Endodermal cell (in vitro differentiated cells): Measurements from ENCODE around the genes EIF5, COA8, ASPG and AKT1.

GRCh38 chr14:103334090-103334297 lies at the start of gene EIF5:
Gene EIF5, plus strand, starts transcription at chr14:103334237.
- PRO-cap: bidirectional peak, plus-strand start at chr14:103334237, minus-strand start at chr14:103333926

GRCh38 chr14:103341545-103341988 lies 7.5 kb downstream of the EIF5 start:
- PRO-cap: no peak

- PRO-cap: no peak
Observed at GRCh38 chr14:103483904-103484494, 38.6 kb downstream of the CKB start.

GRCh38 chr14:103488716-103489996 lies 33.5 kb downstream of the CKB start:
- PRO-cap: no peak

DNA sequence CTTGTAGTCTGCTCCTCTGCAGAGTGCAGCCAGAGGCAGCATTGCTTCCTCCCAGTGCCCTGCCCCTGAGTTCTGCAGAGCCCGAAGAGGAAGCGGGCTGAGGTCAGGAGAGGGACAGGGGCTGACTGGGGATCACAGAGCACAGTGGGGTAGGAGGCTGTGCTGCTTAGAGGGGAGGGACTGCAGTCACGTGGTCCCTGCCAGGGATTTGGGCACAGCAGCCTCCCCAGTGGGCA lies 2.4 kb upstream of the TRMT61A start:
- PRO-cap: no peak

- PRO-cap: no peak
Observed at GRCh38 chr14:103558132-103558802, 4.2 kb downstream of the BAG5 start.

DNA sequence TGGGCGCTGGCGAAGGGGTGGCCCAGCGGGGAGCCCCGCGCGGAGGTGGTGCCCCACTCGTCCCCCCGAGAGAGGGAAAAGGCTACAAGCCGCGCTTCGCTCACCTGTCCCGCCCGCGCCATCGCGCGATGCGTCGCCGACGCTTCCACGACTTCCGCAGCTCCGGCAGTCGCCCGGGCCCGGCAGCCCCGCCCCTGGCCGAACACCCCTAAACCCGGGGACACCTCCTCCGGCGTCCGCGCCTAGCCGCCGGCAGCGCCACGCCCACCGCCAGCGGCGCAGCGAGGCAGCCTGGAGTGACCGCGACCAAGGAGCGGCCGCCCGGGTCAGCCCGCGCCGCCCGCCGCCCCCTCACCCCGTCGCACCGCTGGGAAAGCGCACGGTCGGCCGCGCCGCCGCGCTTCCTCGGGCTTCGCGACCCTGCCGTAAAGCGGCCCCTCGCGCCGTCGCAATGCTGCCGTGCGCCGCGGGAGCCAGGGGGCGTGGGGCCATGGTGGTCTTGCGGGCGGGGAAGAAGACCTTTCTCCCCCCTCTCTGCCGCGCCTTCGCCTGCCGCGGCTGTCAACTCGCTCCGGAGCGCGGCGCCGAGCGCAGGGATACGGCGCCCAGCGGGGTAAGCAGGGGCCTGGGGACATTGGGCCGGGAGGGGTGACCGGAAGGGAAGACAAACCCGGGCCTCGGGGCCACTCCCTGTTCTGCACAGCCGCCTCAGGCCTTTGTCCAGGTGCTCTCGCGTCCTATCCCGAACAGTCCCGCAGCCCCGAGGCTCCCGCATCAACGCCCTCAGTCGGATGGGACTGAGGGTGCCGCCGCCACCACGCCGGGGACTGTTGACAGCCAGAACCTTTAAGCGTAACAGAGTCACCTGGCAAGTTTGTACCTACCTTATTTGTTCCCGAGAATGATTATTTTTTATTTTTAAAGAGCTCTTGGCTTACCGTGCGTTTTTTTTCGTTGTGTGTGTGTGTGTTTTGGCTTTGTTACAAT lies at the start of gene COA8:
COA8 (plus strand) TSS at position 449 of the 987 bp plus-strand sequence.
- PRO-cap: bidirectional peak, plus-strand start at position 531 of the sequence, minus-strand start at position 135 of the sequence; bidirectional peak, plus-strand start at position 719 of the sequence, minus-strand start at position 718 of the sequence

GRCh38 chr14:103711473-103712599 lies 3.4 kb downstream of the XRCC3 start:
- PRO-cap: no peak

DNA sequence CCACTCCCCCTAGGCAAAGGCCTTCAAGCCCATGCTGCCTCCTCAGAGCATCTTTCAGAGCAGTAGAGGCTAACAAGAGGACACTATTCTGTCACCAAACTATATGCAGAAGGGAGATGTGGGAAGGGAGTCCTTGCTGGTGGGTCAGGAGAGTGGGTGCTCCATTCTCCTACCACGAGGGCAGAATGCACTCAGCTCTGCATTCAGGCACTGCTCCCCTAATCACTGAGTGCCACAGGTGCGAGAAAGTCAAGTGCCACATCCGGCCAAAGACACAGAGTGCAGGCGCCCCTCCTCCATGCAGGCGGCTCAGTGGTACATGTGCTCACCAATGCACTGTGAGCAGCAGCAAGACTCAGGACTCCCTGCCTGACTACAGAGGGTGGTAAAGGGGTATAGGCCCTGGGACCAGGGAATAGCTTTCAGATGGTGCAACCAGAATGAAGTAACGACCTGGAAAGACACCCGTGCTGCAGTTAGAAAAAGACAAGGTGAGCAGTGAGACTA lies 32.9 kb downstream of the ZFYVE21 start:
- PRO-cap: no peak

GRCh38 chr14:103819889-103820505 lies 27.4 kb downstream of the PPP1R13B start:
- PRO-cap: no peak

DNA sequence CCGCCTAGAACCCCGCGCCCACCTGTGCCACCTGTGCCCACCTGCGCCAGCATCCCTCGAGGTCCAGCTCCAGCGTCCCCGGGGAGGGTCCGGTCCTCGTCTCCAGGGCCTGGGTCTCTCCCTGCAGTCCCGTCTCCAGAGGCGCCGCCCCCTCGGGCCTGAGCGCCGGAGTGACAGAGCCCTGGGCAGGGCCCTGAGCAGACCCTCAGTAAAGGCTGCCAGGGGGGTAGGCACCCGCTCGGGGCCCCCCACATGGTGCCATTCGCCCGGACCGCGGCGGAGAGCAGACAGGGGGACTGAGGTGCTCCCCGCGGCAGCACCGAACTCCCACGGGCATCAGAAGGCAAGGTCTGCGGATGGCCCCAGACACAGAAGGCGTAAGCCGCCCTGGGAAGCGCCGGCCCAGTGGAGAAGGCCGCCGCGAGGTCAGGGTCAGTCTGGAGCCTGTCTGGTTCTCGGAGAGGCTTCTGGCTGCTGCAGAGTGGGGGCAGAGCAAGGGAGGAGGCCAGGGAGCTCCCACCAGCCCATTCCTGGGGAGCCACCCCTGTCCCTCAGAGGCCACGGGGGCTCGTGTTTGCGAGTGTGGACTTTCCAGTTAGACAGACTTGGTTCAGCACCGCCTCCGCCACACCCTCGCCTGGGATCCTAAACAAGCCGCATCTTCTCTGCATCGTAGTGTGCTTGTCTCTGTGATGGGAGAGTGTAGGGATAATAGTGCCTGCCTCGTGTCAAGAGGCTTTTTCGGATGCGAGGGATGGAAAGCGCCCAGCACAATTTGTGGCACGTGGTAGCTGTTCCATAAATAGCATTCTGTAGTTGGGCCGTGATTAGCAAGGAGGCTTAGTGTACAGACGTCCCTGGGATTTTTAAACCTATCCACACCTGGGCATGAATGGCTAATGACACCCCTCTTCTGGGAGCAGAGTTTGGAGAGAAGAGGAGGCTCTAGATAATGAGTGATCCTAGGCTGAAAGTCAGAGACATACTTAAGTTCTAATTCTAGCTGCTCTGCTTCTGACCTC lies 1.2 kb upstream of the PPP1R13B start:
- PRO-cap: no peak

- PRO-cap: no peak
Observed at GRCh38 chr14:103862648-103862900, 15.2 kb upstream of the PPP1R13B start.

DNA sequence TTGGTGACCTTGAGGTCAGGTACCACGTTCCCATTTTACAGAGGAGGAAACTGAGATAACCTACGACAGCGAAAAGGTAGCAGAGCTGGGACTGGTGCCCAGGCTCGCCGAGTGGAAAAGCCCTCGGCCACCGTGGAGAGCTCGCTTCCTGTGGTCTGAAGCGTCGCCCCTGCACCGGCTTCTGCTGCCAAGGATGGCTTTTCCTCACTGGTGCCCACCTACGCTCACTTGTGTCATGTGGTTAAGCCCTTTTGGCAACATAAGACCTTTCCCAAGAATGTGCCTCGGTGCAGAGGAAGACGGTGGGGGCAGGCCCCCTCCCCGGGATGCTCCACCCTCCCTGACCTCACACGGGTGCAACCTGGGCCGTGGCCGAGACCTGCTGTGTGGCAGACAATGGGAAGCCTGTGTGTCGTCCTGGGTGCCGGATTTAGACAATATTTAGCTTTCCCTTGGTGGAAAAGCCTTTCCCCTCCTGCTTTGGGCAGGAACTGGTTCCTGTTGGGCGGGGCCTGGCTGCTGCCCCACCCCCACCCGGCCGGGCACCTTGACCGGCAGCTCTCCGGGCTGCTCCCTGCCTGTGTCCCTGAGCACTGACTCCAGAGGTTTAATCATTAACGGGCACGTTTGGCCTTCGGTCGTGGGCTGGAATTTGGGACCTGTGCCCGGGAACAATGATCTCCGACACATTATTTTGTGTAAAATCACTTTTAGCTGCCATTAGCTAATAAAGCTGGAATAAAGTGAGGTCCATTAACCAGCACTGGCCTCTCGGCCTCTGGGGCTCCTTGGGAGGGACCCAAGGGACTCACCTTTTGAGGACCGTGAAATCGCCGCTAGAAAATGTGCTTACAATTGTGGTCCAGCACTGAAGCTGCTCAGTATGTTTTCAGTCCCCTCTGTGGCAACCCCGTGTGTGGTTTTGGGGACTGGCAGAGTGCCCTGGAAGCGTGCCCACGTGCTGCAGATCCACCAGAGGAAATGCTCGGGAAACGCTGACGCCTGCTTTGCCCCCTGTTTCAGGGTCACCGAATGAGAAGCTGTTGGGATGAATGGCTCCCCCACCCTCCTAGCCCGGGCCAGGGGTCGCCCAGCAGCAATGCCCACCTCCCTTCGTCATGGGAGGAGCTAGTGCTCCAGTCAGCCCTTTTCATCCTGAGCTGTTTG lies 32.6 kb upstream of the PPP1R13B start:
- PRO-cap: bidirectional peak, plus-strand start at position 637 of the sequence, minus-strand start at position 588 of the sequence

DNA sequence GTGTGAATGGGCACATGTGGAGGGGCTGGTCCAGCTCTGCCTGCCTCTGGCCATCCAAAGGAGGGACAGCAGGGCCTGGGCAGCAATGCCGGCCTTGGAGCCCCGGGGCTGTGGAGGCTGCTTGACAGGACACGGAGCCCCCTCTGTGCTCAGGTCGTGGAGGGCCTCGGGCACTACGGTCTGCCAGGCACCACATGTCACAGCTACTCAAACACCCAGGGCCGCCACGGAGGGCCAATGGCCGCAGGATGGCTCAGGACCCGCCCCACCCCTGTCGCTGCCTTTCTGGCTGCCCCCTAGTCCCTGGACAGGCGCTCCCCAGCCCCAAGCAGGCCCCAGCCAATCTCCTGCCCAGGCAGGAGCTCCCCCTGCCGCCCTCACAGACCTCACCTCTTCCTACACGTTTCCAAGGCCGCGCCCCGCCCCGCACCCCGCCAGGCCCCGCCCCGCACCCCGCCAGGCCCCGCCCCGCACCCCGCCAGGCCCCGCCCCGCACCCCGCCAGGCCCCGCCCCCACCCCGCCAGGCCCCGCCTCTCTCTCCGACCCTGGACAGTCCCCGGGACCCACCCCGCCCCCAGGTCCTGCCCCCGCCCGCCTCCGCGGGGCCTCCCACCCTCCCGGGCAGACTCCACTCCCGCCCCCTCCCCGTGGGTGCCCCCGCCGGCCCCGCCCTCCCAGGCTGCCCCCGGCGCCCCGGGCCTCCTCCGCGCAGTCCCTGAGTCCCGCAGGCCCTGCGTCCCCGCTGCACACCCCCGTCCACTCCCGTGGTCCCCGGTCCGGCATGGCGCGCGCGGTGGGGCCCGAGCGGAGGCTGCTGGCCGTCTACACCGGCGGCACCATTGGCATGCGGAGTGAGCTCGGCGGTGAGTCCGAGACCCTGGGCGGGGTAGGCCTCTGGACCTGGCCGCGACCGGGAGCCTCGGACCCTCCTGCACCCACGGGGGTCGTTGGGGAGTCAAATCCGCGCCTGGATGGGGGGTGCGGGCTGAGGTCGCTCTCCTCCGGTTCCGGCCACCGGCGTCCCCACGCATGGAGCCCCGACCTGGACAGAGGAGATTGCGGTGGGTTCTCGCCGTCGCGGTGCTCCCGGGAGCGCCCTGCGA lies at the start of gene ASPG:
ASPG (plus strand) TSS at position 712 of the 1,104 bp plus-strand sequence.
- PRO-cap: no peak

DNA sequence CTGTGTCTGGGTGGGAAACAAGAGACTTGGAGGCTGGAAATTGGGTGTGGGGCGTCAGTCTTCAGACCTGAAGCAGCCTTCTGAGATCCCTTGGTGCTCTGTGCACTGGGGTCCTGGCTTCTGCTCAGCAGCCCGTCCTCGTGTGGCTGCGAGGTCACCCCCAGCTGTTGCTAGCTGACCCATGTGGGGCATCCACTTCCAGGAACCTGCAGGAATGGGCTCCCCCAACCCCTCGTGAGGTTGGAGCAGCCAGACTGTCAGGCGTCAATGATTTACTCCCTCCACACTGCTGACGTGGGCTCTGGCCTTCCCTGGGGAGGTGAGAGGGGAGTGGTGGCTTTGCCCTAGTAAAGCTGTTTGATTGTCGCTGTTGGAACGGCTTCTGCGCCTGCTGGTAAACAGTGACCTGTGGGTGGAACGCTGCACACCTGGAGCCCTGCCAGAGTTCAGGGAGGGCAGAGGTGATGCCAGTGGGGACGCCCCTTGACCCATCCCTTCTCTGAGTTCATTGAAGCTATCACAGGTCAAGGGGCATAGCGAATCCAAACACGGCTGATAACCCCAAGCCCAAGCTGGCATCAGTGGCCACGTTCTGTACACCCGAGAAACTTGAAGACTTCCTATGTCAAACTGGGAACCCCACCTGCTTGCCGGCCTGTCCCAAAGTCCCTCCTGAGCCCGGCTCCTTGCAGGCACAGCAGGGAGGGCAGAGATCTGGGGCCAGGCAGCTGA lies 2.5 kb downstream of the ASPG start:
- PRO-cap: no peak

DNA sequence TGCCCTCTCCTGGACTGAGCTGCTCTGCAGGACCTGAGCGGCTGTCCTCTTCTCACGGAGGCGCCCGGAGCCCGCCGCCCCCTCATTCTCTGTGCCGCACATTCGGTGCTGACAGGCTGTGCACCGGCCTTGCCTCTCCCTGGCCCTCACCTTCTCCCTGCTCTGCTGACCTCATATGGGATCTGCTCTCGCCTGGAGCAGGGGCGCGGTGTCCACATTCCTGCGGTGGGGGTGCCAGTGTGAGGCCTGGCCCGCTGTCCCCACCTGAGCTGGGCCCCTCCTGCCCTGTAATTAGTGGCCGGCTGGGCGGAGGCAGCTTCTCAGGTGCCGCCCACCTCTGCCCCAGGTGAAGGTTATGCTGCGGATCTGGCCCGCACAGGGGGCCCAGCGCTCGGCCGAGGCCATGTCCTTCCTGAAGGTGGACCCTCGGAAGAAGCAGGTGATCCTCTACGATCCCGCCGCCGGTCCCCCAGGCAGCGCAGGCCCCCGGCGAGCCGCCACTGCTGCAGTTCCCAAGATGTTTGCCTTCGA lies 33.1 kb downstream of the KIF26A start:
- PRO-cap: unidirectional peak, minus-strand start at position 177 of the sequence

DNA sequence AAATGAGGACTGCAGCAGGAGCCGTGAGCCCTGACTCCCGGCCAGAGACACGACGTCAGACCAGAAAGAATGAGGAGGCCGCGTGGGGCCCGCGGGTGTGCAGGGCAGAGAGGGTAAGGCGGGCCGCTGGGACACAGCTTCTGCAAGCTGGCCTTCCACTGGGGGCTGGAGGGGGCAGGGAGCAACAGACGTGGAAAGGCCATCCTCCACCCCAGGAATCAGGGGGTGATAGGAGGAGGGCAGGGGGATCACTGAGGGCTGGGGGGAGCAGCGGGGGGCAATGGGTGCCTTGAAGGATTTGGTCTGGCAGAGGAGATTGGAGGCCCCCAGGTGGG lies 6.8 kb downstream of the C14orf180 start:
- PRO-cap: no peak

DNA sequence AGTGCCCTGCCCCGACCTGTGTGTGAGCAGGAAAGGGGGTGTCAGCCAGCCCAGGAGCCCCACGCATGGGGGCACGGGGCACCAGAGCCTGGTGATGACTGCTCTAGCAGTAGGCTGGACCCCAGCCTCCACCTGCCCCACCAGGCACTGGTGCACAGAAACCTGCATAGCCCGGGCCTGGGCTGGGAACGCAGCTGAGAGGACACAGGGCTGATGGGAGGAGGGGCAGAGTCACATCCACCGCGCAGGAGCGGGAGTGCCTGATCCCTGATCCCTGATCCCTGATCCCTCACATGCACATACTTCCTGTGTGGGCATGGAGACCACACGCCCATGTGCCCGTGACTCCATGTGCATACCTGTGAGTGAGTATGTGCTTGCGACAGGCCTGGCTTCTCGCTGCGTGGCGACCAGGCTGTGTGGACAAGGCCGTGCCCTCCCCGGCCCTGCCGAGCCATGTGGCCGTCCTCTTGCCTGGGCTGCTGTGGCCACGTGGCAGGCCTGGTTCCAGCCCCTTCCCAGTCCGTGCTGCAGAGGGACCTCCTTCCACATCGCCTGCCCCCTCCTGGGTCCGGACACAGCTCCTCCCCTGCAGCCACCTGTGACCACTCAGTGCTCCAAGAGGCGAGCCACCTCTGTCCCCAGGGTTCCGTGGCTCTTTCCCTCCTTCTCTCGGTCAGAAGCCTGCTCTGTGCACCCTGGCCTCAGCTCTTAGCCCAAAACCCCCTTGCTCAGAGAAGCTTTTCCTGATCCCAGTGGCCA lies 11.3 kb downstream of the ADSS1 start:
- PRO-cap: no peak

DNA sequence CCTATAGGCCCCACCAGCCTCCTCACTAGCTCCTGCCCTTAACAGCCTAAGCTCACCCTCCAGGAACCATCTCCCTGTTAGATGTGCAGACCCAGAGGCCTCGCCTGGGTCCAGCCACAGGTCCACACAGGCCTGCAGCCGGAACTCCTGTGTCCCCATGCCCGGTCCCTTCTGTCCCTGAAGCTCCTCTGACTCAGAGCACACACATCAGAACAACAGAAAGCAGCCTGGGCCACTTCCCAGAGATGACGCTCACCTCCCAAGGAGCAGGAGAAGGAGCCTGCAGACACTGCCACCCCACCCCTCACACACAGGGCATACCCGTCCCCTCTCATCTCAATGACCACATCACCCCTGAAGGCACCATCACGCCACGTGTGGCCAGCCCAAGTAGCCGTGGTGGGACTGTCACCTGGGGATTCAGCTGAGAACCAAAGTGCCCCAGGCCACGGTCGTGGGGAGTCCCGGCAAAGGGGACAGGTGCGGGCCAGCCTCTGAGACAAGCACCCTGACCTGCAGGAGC lies 5.7 kb downstream of the AKT1 start:
- PRO-cap: no peak

GRCh38 chr14:104795048-104796215 lies at the start of gene AKT1:
Gene AKT1, minus strand, starts transcription at chr14:104795748.
- PRO-cap: bidirectional peak, plus-strand start at chr14:104795353, minus-strand start at chr14:104795378; bidirectional peak, plus-strand start at chr14:104795834, minus-strand start at chr14:104795703